ReNcell CX (cell line): Measurements from ENCODE around the gene GJA1.

- PRO-cap = no peak
Observed at GRCh38 chr6:119188320-119188664, 109.8 kb upstream of the FAM184A start.

DNA sequence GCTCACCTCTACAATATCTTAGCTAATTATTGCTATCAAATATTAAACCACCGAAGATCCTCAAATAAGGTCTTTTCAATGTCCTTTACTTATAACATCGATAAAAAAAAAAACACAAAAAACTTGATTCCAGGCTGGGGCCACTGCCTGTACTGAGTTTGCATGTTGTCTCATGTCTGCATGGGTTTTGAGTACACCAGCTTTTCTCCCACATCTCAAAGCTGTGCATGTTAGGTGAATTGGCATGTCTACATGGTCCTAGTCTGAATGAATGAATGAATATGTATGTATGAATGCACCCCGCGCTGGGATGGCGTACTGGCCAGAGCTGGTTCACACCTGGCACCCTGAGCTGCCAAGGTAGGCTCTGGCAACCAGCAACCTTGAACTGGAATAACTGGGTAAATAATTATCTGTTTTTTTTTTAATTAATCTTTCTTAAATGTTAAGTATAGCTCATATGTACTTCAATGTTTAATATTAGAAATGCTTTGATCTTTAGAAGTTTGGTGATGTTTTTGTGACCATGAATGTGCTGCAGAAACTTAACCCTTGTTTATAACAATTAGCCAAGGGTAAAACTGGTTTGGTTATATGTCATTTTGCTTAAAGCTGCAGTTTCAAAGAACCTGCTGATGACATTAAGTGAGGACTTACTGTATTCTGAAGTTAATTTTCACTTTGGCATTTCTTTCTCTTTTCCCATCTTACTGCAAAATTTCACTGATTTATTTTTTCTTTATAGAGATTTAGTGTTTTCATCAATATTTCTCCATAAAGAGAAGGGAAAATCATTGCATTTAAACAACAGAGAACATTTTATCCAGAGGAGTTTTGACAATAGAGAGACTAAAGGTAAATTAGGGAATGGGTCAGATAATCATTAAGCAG, 130.9 kb downstream of the MAN1A1 start:
- PRO-cap = no peak

GRCh38 chr6:119230203-119231077, 119.1 kb downstream of the MAN1A1 start:
- PRO-cap = no peak

GRCh38 chr6:119290501-119290898, 59.1 kb downstream of the MAN1A1 start:
- PRO-cap = no peak

DNA sequence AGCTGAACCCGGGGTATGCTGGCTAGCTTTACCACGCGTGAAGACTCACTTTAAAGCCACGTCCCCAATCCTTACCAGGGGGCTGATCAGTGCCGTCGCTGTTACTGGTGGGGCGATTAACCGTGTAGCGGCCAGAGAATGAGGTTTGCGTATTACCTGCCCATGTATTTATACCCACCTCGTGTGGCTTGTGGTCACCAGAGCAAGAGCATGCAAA, 1.6 kb downstream of the MAN1A1 start:
- PRO-cap = no peak

DNA sequence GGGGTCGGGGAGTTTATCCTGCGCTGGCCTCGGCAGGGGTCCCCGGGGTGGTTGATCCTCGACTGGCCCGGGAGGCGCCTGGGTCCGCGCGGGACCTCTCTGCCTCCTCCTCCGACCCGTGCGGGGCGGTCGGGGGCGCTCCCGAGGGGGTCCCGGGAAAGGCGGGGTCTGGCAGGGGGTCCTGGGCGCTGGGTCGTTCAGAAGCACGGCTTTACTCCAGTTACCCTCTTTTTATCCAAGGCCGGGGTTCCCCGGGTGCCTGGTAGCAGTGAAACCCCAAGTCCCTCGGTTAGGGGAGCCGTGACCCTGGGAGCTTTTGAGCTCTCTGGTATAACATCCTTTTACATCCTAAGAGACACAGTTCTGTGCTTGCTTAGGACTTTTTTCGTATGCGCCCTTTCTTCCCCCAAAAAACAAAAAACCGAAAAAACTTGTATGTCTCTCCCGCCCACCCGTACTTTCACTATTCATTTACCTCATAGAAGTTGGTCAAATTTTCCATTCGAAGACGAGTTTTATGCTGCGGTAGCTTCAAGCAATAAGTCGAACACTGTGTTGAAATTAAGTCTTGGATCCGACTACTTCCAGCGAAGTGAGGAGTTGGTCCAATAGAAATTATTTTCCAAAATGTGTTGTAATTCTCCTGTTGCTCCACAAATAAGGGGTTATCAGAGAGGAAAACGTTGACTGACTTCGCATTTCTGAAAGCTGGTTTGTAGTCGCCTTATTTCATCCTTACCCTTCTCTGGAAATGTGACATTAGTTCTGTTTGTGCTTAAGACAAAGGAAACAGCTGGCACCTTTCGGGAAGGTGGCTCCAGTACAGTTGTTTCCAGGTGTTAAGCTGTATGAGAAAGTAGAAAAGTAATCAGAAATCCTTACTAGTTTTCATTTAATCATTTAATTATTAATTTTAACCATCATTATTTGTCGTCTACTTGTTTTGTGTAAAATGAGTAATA, 772 bp upstream of the MAN1A1 start:
- PRO-cap = no peak

- PRO-cap = no peak
Observed at GRCh38 chr6:119498335-119498757, 148.8 kb upstream of the MAN1A1 start.

- PRO-cap = no peak
Observed at GRCh38 chr6:120226720-120227189, 877.2 kb upstream of the MAN1A1 start.

DNA sequence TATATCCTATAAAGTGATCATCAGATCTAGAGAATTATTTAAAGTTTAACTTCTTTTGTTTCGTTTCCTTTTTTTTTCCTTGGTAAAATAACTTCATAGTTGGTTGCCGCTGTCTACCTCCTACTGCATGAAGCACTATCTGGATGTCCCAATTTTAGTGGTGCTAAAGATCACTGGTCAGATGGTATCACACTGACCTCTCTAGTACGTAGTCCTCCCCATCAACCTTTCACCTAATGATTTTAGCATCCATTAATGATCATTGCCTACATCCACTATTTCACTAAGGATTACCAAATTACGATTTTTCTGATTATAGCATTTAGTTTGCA, 77.1 kb downstream of the TBC1D32 start:
- PRO-cap = no peak

- PRO-cap = no peak
Observed at GRCh38 chr6:121335115-121335816, 986 bp upstream of the TBC1D32 start.

GRCh38 chr6:121435392-121436026, at the start of gene GJA1:
Gene GJA1 (plus strand): TSS chr6:121435646.
- PRO-cap = bidirectional peak, plus-strand start at chr6:121435680, minus-strand start at chr6:121435491

DNA sequence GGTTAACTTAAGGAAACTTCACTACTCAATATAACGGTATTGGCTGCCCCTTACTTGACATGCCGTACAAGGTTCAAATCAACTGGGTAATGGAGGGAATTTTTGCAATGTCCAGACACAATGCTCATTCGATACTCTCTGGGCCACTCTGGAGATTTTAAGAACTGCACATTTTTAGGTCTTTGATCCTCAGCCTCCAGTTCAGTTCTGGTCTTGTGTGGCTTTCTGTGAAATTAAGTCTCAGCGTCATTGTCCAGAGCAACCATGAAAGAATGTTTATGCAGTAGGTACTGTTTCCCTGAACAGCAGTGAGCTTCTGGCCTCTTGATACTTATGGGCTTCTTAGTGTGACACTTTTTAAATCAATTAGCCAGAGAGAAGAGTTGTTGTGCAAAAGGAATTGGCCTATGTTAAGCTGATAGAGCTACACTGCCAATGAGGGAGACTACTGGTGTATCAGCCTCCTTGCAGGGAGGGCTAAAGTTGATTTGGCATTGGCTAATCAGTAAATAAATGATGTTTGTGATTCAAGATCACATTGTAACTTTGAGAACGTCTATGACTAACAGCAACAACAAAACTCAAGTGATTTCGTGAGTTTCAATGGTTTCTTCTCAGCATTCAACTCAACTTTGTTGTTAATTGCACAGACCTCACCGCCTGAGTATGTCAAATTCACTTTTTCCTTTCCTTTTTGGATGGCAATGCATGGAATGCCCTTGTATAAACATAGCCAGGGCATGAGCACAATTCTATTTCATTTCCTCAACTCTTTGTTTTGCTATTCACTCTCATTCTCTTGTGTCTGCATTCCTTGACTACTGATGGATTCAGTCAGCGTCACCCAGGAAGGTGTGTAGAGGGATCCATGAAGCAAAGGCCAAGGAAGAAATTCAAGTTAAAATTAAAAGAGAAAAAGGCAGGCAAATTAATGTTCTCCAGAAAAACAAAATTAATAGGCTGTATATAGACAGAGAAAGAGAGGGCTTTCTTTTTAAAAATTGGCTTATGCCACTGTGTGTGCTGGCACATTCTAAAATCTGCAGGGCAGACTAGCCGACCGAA, 85.2 kb downstream of the GJA1 start:
- PRO-cap = no peak

DNA sequence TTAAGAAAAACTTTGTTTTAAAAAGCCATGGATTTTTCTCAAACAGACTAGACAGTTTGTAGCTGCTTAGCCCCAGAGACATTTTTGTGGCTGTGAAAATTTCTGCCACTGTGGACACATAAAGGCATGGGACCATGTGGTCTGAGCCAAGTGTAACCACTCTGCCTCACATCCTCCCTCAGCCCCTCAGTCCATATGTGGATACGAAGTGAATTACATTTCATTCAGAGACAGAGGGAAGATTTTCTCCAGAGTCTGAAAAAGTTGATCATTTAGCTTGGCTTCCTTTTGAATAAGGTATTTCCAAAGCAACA, 87.4 kb downstream of the GJA1 start:
- PRO-cap = no peak

- PRO-cap = no peak
Observed at GRCh38 chr6:121666621-121667311, 231.3 kb downstream of the GJA1 start.

GRCh38 chr6:122008310-122008827, 391.1 kb upstream of the HSF2 start:
- PRO-cap = no peak

- PRO-cap = no peak
Observed at GRCh38 chr6:122444014-122444677, 27.5 kb downstream of the SERINC1 start.

DNA sequence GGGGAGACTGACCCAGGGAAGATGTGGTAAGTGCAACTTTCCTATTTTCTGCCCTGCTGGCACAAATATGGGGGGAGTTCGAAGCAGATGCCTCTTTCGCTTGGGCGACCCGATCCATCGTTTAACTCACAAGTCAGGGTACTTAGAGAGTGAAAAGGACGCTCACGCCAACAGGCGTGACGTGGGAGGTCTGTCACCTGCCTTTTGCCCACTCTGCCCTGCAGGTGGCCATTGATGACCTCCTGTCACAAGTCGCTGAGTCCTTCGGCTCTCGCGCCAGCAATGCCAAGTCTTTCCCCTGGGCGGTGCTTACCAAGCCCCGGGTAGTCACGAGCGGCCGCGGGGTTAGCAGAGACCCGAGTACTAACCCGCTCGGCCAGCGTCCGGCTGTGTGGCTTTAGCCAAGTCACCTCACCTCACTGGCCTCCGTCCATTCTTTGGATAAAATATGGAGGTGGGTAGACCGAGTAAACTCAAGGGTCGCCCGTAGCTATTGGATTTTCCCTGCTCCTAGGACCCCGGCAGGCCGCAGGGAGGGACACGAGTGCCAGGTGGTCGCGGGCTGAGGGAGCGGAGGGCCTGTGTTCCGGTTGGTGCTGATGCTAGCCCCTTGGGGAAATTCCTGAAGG, 519 bp downstream of the PKIB start:
- PRO-cap = no peak

GRCh38 chr6:125154713-125155464, 1.3 kb downstream of the TPD52L1 start:
- PRO-cap = no peak

- PRO-cap = unidirectional peak, minus-strand start at chr6:125192362
Observed at GRCh38 chr6:125192301-125192974, 38.9 kb downstream of the TPD52L1 start.

DNA sequence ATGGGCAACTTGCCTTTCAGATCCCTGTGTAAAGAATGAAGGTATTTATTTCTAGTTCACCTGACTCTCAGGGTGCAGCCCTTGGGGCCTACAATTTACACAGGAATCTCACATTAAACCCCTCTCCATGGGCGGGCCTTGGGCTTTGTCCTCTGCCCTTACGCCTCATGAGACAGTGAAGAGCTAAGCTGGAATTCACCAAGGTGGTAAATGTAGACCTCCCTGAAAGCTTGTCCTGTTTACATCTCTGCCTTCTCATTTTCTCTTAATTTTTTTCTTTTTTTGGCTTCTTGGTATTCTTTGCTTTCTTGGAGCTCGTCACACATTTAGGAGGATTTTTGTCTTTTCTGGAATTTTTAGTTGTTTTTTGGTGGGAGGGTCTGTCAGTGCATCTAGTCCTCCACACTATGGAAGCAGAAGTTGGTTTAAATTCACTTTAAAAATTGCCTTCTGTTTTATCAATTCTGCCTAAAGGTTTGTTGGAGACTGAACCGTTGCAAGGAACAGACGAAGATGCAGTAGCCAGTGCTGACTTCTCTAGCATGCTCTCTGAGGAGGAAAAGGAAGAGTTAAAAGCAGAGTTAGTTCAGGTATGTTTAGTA, 66.1 kb downstream of the TPD52L1 start:
- PRO-cap = no peak